GM23338 (cell line): ENCODE measurements around a stretch of chr17.

GRCh38 chr17:49697925-49699127 lies 9.4 kb downstream of the SLC35B1 start:
- PRO-cap: no peak
- RAMPAGE, long total RNA: no peak

DNA sequence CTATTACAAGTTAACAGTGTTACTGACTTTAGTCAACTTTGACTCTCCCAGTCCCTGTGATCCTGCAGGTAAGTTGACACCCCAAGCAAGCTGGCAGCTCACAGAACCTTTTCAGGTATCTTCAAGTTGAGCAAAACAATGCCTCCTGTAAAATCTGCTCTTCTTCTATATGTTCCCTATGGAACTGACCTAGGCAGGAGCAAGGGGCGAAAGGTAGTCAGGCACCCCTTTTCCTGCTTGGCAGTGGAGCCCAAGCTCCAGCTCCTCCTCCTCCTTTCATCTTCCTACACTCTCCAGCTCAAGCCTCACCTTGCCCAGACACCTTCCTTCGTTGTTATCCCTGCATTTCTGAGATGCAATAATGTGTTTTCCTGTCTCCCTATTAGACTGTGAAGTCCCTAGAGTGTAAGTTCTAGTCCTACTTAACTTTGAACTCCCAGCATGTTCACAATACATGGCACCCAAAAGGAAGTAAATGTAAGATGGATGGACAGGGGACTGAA lies 8.6 kb downstream of the SLC35B1 start:
- PRO-cap: no peak
- RAMPAGE, long total RNA: no peak

DNA sequence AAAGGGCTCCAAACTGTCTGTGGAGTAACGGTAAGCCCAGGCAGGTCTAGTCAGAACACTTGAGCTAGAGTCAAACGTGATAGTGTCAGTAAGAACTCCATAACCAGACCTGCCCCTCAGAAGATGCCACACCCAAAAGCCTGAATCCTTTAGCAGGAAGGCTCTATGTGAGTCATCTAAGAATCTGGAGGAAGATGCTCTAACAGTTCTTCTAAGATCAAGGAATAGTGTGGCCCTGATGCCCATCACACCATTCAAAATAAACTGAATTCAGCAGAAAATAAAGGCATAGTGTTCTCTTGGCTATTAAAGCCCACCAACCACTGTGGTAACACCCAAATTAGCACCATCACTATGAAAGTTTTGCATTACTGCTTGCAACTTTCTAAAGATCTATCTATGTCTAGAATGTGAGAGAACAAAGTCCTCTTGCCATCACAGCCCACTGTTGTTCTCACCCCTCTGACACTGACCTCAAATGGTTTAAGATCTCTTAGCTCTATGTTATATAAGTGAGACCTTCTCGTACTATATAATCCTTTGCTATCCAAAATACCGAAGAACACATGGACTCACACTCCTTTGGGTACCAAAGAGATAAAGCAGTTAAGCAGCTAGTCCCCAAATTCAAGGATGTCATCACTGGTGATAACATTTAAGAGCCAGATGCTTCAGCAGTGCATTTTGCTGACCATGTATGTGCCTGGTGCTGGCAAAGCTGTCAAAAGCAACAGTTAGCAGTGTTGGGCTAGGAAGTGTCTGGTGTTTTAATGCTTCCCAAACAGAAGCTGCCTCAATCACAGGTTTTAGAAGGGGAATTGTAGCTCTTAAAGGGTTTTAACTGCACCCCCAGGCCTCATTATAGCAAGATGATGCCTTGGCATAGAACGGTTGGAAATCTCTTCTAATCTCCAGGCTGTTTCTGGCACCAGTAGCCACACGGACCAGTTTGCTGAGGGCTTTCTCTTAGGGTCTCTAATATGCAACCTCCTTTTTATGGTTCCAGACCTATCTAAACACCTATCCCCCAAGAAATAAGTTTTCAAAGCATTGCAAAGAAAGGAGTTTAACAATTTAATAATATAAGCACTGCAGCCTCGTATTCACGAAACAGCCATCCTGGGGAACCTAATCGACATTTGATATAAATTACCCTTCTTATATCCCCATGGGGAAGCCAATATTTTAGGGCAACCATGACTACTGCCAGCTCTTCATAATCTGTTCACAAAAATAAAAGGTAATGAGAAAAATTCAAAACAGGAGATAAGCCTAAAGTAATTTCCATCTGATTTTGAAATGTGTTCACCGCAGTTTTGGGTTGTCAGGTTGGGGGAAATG lies 4.8 kb downstream of the FAM117A start:
- PRO-cap: no peak
- RAMPAGE, long total RNA: no peak

- PRO-cap: bidirectional peak, plus-strand start at chr17:49788681, minus-strand start at chr17:49788390
- RAMPAGE, long total RNA: no peak
Measured at GRCh38 chr17:49788343-49788626, 196 bp upstream of the KAT7 start.

- PRO-cap: no peak
- RAMPAGE, long total RNA: no peak
Measured at GRCh38 chr17:49795255-49795534, 6.7 kb downstream of the KAT7 start.

DNA sequence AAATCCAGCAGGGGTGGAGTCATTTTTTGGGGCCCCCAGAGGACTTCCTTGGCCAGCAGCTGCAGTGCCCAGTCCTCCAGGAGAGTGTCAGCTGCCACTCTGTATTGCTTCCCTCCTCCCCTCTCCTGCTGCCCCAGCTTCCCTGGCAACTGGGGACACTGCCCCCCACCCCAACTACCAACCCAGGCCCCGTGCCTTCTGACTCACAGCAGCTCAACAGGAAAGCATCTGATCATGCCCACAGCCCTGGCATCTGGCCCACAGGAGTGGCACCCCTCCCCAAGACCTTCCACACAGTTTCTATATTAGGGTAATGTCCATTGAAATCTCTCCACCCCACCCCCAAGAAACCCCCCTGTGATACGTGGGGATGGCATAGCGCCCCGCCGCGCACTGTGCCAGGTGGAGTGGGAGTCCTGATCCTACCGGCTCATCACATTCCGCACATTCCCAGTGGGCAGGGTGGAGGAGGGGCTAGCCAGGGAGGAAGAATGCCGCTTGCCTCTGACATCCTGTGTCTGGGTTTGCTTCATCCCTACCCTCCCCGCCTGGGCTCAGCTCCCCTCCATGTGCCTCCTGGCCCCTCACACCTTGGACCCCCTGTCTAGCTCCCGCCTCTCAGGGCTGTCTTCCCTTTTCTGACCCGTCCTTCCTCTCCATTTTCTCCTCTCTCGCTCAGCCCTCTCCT lies 27.7 kb upstream of the ITGA3 start:
- PRO-cap: bidirectional peak, plus-strand start at position 532 of the sequence, minus-strand start at position 397 of the sequence
- RAMPAGE, long total RNA: no peak

DNA sequence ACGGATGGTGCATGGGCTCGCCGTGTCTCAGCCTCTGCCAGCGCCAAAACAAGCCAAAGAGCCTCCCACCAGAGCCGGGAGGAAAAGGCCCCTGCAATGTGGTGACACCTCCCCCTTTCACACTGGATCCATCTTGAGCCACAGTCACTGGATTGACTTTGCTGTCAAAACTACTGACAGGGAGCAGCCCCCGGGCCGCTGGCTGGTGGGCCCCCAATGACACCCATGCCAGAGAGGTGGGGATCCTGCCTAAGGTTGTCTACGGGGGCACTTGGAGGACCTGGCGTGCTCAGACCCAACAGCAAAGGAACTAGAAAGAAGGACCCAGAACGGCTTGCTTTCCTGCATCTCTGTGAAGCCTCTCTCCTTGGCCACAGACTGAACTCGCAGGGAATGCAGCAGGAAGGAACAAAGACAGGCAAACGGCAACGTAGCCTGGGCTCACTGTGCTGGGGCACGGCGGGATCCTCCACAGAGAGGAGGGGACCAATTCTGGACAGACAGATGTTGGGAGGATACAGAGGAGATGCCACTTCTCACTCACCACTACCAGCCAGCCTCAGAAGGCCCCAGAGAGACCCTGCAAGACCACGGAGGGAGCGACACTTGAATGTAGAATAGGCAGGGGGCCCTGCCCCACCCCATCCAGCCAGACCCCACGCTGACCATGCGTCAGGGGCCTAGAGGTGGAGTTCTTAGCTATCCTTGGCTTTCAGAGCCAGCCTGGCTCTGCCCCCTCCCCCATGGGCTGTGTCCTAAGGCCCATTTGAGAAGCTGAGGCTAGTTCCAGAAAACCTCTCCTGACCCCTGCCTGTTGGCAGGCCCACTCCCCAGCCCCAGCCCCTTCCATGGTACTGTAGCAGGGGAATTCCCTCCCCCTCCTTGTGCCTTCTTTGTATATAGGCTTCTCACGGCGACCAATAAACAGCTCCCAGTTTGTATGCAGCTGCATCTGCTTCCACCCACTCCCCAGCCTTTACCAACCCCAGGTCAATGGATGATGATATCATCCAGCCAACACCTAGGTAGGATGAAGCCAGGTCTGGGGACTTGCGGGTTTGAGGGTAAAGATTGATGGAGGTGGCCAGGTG lies 5.3 kb upstream of the PDK2 start:
- PRO-cap: no peak
- RAMPAGE, long total RNA: no peak

- PRO-cap: no peak
- RAMPAGE, long total RNA: no peak
Measured at GRCh38 chr17:50101406-50102662, 6.7 kb downstream of the PDK2 start.

DNA sequence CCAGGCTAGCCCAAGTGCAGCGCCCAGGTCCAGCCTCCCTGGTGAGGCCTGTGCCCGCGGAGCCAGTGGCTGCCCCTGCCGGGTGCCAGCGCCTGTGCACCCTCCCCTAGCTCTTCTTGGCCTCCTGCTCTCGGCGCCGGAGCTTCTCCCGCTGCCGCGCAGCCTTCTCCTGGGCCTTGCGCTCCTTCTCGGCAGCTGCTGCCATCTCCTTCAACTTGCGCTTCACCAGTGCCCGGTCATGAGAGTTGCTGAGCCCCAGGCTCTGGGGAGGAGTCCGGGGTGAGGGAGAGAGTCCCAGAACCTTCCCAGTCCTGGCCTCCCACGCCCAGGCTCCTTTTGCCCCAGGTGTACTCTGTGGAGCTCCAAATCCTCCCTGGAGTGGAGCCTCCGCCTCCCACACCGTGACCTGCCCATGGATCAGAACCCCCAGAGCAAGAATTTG lies 17.2 kb downstream of the SAMD14 start:
- PRO-cap: no peak
- RAMPAGE, long total RNA: no peak

- PRO-cap: bidirectional peak, plus-strand start at chr17:50117243, minus-strand start at chr17:50117263; bidirectional peak, plus-strand start at chr17:50117376, minus-strand start at chr17:50117306; bidirectional peak, plus-strand start at chr17:50117472, minus-strand start at chr17:50117415
- RAMPAGE, long total RNA: no peak
Measured at GRCh38 chr17:50116971-50117660, 12.8 kb downstream of the SAMD14 start.

DNA sequence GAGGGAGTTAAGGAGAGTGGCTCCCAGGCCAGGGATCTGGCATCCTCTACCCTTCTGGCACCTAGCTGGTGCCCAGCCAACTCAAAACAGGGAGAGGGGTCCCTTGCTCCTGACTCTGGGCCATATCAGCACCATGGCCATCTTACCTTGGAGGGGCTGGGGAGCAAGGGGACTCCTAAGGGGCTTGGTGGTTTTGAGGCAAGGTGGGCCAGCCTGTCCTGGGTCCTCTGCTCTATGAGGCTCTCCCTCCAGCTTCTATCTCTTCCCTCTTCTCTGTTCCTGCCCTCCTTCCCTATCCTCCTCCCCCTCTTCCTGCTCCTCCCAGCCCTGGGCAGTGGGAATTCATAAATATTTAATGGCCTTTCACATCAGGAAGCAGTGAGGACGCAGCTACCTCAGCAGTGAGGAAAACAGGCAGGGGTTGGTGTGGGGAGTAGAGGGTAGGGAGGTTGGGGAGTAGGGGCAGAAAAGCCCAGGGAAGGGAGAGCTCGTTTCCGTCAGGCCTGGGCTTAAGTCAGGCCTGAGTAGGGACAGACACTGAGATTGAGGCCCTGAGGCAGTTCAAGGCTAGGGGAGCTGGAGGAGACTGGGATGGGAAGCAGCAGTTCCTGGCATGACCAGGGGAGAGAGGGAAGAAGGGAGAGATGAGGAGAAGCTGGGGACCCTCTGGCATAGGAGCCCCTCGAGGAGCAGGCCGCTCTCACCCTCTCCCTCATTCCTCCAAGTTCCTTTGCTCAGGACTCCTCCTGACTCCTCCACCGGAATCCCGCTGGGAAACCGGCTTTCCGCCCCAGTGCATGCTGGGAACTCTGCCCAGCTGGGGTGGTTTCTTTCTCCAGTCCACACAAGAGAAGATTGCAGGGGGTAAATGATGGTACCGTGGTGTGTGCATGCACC lies 6.3 kb downstream of the SAMD14 start:
- PRO-cap: bidirectional peak, plus-strand start at position 845 of the sequence, minus-strand start at position 732 of the sequence
- RAMPAGE, long total RNA: no peak

- PRO-cap: no peak
- RAMPAGE, long total RNA: no peak
Measured at GRCh38 chr17:50133863-50134938, 4.2 kb upstream of the SAMD14 start.

- PRO-cap: no peak
- RAMPAGE, long total RNA: no peak
Measured at GRCh38 chr17:50147781-50148247, 2.7 kb downstream of the PPP1R9B start.

DNA sequence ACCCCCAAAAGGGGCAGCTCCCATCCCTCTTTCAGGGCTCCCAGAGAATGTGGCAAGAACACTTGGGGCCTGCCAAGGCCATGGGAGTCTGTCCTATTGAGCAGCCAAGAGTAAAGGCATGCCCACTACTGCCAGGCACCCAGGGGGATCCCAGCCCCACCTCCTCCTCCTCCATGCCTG lies 2.3 kb downstream of the PPP1R9B start:
- PRO-cap: no peak
- RAMPAGE, long total RNA: no peak

- PRO-cap: no peak
- RAMPAGE, long total RNA: no peak
Measured at GRCh38 chr17:50175833-50176269, 10.0 kb downstream of the SGCA start.

DNA sequence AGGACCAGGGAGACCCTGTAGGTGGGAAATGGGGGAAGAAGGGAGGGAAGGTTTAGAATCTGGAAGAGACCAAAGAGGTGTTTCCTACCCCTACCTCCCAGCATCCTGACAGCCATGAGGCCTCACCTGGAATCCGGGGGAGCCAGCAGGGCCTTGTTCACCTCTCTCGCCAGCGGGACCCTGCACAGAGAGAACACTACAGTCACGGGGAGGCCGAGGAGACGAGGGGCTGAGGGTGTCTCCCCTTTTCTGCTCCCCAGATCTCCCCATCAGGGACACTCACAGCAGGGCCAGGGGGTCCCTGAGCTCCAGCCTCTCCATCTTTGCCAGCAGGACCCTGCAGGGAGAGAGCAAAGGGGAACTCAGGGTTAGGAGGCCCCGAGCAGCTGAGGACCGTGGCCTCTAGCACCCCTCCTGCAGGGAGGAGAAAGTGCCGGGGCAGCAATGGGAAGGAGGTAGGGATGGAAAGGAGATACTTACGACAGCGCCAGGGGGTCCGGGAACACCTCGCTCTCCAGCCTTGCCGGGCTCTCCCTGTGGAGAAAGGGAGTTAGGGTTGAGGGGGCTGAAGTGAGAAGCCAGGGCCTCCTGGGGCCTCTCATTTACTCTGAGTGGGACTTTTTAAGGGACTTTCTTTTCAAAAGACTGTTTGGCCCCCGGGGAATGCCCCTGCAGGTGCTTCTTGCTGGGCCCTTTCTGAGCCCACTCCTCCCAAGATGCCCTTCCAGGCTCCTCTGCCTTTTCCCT lies 8.7 kb downstream of the COL1A1 start:
- PRO-cap: no peak
- RAMPAGE, long total RNA: no peak

GRCh38 chr17:50206873-50207281 lies 5.4 kb upstream of the COL1A1 start:
- PRO-cap: unidirectional peak, plus-strand start at chr17:50207028; bidirectional peak, plus-strand start at chr17:50207191, minus-strand start at chr17:50207091
- RAMPAGE, long total RNA: no peak

DNA sequence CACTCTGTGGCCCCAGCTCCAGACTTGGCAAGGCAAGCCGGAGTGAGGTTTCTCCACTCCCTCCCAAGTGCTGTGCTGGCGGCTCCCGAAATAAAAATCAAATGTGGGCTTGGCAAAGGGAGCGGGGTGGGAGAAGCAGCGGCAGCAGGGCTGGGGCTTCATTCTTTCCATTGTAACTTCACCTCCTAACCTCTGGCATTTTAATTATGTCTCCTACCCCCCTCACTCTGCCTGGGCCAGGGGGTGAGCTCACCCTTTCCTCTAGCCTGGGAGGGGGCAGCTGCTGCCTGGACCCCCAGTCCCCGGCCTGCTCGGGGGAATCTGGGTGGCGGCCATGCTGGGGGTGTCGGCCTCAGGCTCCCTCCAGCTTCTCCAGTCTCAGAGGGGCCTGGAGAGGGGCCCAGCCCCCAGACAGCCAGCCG lies 14.5 kb upstream of the TMEM92 start:
- PRO-cap: no peak
- RAMPAGE, long total RNA: no peak

DNA sequence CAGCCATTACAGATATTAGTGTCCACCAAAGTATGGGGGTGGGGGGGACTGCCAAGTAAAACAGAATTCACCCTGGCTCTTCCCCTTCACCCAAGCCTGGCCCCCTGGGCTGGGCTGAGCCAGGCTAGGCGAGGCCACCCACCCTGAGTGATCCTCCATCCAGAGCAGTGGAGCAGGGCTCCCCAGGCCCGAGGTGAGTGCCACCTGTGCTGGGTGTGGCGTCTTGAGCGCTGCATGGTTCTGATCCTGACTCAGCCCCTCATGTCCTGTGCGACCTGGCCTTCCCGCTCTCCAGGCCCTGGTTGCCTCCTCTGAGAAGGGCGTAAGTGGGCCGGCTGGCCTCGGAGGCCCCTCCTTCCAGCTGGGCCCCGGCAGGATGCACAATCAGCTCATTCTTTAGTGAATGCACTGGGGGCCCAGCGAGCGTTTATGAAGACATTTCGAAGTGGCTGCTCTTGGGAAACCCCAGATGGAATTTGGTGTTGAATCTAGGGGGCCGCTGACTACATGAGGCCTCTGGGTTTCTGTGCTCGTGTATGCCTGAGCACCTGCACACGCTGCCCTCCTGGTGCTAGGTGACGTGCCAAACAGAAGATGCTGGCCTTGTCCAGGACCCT lies 3.8 kb upstream of the TMEM92 start:
- PRO-cap: no peak
- RAMPAGE, long total RNA: no peak

- PRO-cap: bidirectional peak, plus-strand start at chr17:50273353, minus-strand start at chr17:50273227
- RAMPAGE, long total RNA: no peak
Measured at GRCh38 chr17:50272640-50273590, 1.4 kb upstream of the TMEM92 start.